Jurkat, Clone E6-1 (cell line): ENCODE measurements around a stretch of chr15.

DNA sequence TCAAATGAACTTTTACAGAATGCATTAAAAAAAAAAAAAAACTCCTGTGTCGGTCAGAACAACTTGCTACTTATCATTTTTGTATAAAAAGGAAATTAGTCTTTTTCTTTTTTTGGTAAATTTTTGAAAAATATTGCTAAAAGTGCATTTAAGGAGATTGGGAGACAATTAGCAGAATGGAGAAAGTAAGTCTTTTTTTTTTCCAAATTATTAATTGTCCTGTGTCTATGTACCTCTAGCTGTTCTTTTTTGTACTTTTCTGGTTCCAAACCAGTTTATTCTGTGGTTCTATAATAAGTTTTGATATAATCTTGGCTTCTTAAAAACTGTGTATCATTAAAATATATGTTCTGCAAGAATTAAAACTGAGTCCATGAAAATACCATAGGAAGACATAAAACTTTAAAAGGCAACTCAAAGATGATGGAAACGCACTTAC lies 7.3 kb downstream of the NR2F2 start:
- RRBS, result no CpG with 5 or more reads among the region's 2 CpGs

DNA sequence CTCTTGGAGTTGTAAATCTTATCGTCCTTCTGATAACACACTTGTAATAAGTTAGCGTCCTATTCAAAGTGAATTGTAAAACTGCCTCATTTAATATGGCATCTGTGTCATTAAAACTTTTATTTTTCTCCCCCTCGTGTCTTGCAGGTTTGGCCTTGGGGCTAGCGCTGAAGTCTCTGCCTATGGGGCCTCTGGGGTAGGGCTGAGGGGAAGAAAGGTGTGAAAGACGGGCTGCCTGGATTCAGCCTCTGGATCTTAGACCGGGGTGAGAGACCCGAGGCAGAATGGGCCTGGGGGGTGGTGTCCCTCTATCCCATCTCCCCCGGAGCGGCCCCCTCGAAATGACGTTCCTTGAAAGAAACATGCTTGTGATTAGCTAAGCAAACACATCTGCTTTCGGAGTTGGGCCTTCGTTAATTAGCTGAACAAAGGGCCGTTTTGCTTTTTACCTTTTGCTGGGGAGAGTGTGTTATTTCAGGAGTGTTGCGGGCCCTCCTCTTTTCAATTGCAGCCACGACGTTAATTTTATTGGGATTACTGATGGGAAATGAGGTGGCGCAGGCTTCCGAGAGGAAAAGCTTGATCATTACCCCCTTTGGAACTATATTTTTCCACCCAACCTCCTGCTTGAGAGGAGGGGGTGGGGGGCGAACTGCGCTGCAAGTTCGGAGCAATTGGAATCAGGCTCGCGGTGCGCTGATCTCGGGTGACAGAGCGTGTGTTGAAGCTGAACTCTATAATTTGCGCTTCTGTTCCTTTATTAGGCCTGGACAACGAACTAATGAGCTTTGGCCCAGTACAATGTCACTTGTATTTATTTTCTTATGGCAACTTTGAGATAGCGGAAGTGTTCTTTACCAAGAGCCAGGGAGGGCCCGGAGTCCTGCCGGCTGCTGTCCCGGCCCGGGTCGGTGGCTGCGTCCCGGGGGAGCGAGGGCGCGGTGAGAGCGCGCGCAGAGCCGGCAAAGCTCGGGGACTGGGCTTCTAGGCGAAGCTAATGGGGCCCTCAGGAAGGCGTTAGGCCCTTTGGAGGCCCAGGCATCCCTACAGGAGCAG lies 12.6 kb downstream of the NR2F2 start:
- RRBS, result 81% methylated on average over 10 of the region's 47 CpGs

- RRBS, result 76% methylated on average over 7 of the region's 54 CpGs
Observed at GRCh38 chr15:96359652-96360556, 29.4 kb downstream of the NR2F2 start.

DNA sequence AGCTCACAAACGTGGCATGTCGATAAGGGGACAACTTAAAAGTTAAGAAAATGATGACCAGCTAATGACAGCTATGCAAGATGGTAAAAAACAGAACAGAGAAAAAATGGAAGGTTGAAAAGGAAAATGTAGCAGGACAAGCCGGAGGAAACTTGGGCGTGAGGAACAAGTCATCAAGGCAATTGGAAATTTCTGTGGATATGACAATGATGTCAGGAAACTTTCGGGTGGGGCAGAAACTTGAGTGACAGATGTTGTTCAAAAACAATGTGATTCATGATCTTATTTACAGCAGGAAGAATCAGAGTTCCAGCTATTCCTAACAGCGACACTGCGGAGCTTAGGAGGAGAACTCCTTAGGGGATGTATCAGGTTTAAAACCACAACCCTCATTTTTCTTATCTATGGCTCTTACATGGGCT lies 849 bp upstream of the ARRDC4 start:
- RRBS, result no CpG with 5 or more reads among the region's 7 CpGs

DNA sequence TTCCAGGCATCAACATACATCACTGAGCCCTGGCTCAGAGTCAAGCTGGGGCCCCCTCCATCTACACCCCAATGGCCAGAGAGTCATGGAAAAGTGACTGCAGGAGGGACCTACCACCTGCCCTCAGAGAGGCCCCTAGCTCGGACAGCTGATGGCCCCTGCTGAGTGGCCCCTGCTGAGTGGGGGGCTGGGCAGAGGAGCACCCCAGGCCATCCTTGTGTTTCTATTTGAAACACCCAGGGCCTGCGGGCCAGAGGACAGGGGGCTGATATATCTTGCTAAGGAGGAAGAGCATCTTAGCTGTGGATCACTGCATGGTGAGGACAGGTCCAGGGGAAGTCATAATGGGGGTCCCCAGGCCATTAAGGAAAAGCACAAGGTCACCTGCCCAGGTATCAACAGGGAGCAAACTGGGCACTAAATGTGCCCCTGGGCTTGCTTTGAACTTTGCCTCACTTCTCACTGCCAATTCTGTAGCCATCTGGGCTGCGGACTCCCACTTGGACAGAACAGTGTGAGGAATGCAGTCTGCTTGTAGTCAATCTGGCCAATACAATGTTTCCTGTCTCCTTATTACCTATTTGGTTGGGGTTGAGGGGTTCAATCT lies 21.1 kb downstream of the ARRDC4 start:
- RRBS, result no CpG with 5 or more reads among the region's 3 CpGs

DNA sequence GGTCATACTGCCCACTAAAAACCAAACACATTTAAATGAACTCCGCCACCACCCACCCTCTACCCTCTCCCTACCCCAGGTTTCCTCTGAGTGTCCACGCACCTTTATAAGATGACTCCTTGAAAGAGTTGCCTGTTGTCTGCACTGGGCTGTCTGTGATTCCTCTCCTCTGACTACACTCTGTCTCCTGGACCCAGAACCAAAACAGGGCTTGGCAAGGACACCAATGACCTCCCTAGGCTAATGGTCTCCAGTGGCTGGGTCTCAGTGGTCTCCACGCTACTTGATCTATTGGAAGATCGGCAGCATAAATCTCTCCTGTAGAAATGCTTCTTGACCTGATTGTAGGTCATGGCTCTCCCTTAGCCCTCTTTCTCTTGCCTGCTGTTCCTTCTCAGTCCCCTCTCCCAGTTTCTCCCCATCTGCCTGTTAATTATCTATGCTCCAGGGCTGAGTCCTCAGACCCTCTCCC lies 55.9 kb downstream of the ARRDC4 start:
- RRBS, result no CpG with 5 or more reads among the region's 4 CpGs

- RRBS, result no CpG with 5 or more reads among the region's 7 CpGs
Observed at GRCh38 chr15:98160087-98160412, 199.5 kb downstream of the ARRDC4 start.

DNA sequence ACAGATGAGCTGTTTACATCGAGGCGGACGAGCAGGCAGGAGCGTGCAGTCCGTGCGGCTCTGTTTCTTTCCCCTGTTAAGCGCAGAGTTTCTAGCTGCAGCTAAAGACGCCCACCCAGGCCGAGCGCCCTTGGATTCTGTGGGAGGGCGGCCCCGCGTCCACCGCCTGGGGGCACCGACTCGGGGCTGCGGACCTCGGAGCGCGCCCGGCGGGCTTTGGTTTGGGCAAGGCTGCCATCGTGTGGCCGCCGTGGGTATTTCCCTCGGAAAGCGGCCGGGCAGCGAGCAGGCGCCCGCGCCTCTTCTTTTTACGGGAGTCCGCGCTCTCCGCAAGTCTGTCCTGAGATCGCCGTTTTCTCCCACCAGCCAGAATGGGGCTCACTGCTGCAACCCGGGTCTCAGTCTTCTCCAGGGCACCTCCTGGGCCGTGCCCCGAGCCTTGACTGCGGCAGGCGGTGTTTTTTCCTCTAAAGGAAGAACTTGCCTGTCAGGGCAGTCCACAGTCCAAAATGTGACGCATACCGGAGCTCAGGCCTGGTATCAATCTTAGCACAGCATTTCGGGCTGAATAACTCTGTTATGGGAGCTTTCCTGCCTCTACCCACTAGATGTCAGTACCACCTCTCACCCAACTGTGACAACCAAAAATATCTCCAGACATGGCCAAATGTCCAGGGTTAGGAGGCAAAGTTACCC lies 219.9 kb upstream of the IGF1R start:
- RRBS, result 2% methylated on average over 8 of the region's 46 CpGs

DNA sequence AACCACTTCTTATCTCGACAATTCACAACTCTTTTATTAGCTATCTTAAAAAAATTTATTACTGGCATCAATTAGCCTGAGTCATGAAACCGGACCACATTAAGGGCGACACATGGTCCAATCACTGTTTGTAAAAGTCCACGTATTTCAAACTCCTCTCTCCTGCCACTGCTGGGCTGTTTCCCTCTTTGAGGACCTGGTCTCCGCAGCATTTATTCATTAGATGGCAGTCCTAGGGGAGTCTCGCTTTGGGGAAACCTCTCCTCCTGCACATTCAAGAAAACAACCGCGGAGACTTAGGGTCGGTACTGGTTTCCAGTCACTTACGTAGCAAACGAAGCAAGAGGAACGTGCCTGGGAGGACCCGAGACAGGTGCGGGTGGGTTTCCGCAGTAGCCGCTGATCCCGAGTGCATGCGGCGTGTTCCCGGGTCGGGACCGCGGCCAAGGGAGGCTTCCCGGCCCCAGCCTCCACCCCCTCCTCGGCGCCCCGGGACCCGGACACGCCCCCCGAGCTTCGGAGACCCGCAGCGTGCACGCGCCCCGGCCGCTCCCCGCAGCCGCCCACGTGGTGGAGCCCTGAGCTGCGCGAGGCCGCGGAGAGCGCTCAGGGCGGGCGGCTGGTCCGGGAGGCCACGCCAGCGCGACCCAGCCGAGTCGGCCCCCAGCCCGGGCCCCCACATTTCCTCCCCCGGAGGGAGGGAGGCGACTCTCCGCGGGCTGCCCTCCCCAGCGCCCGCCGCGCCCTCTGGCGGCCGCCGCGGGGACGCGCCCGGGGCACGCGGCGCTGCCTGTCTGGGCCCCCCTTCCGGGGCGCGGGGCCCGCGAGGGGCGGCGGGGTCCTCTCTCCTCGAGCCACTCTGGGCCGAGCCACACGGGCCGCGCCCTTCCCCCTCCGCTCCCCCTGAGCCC lies 1.2 kb upstream of the IGF1R start:
- RRBS, result under 1% methylated on average over 42 of the region's 85 CpGs

DNA sequence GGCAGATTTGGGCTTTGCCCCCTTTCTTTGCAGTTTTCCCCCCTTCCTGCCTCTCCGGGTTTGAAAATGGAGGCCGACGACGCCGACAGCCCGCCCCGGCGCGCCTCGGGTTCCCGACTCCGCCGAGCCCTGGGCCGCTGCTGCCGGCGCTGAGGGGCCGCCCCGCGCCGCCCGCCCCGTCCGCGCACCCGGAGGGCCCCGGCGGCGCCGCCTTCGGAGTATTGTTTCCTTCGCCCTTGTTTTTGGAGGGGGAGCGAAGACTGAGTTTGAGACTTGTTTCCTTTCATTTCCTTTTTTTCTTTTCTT lies 831 bp downstream of the IGF1R start:
- RRBS, result 2% methylated on average over 25 of the region's 32 CpGs

- RRBS, result no CpG with 5 or more reads among the region's 16 CpGs
Observed at GRCh38 chr15:98662298-98663434, 14.3 kb downstream of the IGF1R start.

DNA sequence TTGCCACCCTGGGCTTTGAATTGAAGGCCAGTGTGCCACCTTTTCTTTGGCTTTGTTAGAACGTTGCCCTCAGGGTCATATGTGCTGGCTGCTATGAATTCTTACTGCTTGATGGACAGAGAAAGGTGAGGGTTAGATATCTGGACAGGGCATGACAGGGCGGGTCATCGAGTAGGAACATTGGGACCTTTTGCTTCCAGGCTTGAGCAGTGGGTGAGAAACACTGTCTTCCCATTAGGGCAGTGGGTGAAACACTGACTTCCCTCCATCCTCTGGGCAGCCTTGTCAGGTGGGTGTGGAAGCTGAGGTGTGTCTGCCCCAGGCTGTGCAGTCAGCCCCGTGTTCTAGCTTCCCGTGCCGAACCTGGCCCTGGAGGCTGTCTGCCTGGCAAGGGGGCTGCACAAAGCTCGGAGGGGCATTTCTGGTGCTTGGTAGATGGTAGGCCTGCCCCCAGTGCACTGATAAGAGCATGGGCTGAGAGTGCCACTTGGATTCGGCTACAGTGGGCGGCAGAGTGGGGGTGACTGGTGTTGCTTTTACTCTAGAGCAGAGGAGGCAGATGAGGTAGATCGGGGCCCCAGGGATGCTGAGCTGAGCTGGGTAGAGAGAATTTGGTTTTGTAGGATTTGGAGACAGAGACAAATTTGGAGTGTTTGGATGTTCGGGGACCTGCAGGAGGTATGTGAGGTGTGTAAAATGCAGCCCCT lies 21.2 kb downstream of the IGF1R start:
- RRBS, result no CpG with 5 or more reads among the region's 11 CpGs

DNA sequence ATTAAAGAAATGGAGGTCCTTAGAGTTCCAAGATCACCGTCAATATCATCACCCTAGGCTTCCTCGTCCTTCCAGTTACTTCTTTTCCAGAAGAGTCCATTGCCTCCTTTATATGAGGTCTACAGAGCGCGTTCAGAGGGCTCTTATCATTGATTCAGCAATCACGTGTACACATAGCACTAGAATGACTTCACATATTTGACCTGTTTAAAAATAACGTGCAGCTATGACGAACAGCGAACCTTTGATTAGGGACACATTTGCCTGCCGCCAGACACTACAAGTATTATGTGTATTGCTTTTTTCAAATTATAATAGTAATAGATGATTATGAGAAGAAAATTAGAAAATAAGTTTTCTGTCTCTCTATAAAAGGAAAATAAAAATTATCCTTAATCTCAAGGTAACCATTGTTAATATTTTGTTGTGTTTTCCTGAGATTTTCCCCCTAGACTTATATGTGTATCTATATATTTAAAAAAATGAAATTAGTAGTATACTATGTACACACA lies 26.1 kb downstream of the IGF1R start:
- RRBS, result no CpG with 5 or more reads among the region's 9 CpGs

DNA sequence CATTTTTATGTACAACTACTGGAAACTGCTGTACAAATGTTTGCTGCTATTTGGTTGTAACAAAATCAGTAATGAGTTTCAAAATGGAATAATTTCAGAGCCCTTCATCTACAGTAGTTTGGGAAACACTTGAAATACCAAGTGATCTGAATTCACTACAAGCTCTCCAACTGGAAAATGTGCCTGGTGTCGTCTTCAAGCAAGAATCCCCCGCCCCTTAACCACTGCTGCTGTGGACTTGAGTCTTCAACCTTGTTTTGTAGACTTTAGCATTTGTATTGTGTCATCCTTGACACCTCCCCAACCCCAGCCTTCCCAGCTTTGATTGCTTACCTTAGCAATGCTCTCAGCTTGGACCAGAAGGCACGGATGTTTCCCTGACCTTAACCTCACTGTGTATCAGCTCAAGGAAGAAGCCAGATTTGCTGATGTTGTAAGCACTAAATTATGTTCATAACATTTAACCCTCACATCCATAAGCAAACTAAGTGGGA lies 146.3 kb downstream of the IGF1R start:
- RRBS, result no CpG with 5 or more reads among the region's 3 CpGs

- RRBS, result no CpG with 5 or more reads among the region's 13 CpGs
Observed at GRCh38 chr15:98797988-98798792, 149.9 kb downstream of the IGF1R start.

GRCh38 chr15:98943184-98943968 lies 64.2 kb downstream of the PGPEP1L start:
- RRBS, result no CpG with 5 or more reads among the region's 11 CpGs

GRCh38 chr15:98952000-98952595 lies 55.5 kb downstream of the PGPEP1L start:
- RRBS, result no CpG with 5 or more reads among the region's 6 CpGs

DNA sequence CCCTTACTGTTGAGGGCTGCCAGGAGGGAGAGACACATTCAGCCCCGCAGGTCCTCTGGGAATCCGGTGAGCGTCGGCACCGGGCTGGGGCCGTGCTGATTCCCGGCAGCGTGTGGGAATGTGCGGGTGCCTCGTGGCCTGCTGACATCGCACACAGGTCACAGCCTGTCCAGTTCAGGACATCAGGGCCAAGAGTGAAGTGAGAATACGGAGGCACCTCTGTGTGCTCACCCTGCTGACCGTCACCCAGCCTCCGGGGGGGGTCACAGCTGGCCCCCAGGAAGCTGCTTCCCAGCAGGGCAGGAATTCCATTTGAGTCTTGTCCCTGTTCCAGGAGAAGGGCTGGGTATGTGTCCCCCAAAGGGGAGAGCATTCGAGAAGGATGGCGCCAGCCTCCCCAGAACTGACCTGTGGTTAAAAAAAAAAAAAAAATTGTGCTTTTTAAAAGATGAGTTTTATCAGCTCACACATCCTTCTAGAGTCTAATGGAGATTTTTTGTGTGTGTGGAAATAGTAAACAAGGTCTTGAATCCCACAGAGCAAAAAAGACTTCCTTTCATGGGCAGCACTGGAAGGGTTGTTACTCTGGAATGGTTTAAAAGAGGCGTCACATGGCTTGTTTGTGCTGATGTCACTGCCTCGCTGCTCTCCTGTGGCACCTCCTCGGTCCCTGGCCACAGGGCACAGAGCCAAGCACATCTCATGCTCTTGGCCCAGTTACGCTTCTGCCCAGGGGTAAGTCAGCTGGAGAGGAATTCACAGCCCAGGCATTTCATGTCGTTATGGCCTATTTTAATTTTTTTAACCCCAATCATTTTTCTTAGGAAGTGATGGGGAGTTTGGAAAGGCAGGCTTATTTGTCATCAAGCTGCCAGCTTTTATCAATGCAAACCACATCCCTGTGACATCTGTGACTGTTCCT lies 53.4 kb downstream of the PGPEP1L start:
- RRBS, result no CpG with 5 or more reads among the region's 21 CpGs

DNA sequence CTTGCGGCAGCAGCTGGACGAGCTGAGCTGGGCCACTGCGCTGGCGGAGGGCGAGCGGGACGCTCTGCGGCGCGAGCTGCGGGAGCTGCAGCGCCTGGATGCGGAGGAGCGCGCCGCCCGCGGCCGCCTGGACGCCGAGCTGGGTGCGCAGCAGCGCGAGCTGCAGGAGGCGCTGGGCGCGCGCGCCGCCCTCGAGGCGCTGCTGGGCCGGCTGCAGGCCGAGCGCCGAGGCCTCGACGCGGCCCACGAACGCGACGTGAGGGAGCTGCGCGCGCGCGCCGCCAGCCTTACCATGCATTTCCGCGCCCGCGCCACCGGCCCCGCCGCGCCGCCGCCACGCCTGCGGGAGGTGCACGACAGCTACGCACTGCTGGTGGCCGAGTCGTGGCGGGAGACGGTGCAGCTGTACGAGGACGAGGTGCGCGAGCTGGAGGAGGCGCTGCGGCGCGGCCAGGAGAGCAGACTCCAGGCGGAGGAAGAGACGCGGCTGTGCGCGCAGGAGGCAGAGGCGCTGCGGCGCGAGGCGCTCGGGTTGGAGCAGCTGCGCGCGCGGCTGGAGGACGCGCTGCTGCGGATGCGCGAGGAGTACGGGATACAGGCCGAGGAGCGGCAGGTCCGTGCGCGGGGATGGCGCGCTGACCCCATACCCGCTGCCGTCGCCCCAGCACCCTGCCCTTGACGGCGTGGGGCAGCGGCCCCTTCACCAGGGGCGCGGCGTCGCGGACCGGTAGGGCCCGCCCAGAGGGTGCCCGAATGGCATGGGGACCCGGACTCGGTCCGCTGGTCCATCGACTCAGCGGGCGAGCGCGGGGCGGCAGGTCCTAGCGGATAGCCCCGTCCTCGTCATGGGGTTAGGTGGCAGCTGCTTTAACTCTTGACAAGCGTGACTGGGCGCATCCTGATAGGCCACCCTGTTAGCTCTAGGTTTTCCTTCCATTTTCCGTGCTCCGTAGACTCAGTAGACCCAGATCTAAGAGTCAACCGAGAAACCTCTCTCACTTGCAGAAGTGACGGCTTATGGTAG lies 829 bp downstream of the SYNM start:
- RRBS, result 41% methylated on average over 4 of the region's 135 CpGs

GRCh38 chr15:99109331-99110509 lies 4.8 kb downstream of the SYNM start:
- RRBS, result no CpG with 5 or more reads among the region's 28 CpGs